Panc1 (cell line): ENCODE measurements around the genes ZNF396, FHOD3, CELF4 and PIK3C3.

- RRBS, 2 experiments, result no CpG with 5 or more reads among the region's 11 CpGs
Observed at GRCh38 chr18:35131629-35132453, 90.6 kb downstream of the MAPRE2 start.

DNA sequence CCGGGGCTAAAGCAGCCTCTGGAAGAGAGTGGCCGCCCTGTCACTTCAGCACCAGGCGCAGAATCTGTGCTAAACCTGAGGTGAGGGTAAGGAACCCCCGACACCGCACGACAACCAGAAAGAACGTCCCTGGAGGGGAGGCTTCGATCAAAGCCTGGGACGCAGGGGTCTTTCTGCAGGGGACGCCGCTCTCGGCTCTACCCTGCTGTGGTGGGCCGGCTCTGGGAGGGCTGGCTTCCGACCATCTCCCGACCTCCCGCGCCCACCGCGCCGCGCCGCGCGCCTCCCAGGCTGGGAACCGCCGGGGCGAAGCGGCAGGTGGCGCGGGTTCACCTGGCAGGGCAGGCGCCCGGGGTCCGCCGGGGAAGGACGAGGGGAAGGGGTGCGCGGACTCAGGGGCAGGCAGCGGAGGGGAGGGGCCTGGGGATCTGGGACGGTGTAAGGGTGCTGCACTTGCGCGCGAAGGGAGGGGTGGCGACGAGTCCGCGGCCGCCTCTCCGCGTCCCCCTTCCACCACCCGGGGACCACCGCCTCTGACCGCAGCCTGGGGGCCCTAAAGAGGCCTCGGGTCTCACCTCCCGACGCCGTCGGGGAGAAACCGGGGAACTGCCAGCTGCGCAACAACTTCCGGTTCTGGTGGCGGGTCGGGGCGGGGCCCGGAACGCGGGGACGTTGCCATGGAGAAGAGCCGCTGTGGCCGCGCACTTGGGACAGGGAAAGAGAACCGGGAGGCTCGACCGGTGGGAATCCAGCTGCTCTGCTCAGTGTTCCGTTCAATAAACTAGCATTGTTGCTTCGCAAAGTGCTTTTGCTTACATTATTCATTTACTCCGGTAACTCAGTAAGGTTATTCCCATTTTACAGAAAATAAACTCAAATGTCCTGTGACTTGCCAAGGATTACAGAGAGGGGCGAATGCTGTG is at the start of gene ZNF396:
ZNF396 (minus strand) TSS at position 635 of the 923 bp plus-strand sequence.
- RRBS, 2 experiments, result 1 to 6% methylated on average over 37 of the region's 77 CpGs

GRCh38 chr18:35458686-35459533 is 38.9 kb downstream of the INO80C start:
- RRBS, 2 experiments, result no CpG with 5 or more reads among the region's 5 CpGs

DNA sequence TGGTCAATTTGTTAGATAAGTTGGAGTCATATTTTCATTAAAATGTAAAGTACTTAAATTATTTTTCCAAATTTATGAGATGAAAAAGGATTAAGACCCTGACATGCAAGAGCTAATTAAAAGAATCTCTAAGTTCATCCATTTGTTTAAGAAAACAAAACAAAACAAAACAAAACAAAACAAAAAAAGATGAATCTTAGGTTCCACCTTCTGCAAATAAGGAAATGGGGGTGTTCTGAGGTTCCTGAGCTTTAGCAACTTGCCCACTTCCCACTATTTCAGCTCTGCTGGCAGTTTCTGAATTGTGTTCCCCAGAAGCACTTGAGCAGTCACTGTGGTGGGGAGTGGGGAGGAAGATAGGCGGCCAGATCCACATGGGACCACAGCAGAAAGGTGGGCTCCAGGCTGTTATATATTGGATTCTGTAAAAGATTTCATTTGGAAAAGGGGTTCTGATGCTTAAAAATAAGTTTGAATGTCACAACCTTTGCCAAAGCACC is 20.3 kb downstream of the INO80C start:
- RRBS, 2 experiments, result no CpG with 5 or more reads among the region's 1 CpG

- RRBS, 2 experiments, result no CpG with 5 or more reads among the region's 3 CpGs
Observed at GRCh38 chr18:35477922-35478980, 19.5 kb downstream of the INO80C start.

DNA sequence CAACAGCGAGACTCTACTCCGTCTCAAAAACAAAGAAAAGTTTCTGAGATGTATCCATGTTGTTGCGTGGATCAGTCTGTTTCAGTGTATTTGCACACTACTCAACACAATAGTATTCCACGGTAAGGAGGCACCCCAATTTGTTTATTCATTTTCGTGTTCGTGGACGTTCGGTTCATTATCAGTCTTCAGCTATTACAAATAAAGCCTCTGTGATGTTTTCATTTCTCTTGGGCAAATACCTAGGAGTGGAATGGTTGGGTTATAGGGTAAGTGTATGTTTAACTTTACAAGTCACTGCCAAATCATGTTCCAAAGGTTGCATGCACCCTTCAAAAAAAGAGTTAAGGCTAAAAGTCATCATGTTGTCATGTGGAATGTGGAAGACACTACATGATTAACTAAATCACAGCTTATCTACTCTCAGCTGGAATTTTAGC is 15.9 kb downstream of the INO80C start:
- RRBS, 2 experiments, result no CpG with 5 or more reads among the region's 8 CpGs

GRCh38 chr18:35488765-35489195 is 9.0 kb downstream of the INO80C start:
- RRBS, 2 experiments, result no CpG with 5 or more reads among the region's 3 CpGs

- RRBS, 2 experiments, result no CpG with 5 or more reads among the region's 6 CpGs
Observed at GRCh38 chr18:35593922-35594913, 12.7 kb downstream of the GALNT1 start.

DNA sequence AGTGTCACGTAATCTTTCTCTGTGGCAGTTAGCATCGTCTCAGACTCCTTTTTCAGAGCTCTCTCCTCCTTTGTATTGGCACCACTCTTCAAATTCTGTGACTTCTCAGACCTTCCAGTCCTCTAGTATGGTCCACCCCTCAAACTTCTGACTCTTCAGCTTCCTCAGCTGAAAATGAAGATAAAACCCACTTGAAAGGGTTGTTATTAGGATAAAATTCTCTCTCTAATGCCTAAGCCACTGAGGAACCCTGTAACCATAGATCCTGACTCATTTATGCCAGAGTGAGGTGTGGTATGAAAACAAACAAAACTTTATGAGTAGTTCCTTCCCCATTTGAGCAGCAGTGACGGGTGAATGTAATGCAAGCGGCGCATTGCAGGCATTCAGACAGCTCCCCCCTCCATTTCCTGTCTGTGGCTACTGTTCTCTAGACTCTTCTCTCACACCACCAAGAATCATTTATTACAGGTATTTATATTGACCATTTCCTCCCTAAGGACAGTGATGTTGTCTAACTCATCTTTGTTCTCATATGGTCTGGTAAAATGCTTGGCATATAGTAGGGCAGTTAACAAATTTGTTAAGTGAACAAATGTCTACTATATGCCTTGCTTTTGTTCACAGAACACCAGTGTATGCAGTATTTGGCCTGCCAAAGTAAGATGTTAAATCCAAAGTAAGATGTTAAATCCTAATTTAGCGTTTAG is 35.3 kb downstream of the GALNT1 start:
- RRBS, 2 experiments, result no CpG with 5 or more reads among the region's 6 CpGs

DNA sequence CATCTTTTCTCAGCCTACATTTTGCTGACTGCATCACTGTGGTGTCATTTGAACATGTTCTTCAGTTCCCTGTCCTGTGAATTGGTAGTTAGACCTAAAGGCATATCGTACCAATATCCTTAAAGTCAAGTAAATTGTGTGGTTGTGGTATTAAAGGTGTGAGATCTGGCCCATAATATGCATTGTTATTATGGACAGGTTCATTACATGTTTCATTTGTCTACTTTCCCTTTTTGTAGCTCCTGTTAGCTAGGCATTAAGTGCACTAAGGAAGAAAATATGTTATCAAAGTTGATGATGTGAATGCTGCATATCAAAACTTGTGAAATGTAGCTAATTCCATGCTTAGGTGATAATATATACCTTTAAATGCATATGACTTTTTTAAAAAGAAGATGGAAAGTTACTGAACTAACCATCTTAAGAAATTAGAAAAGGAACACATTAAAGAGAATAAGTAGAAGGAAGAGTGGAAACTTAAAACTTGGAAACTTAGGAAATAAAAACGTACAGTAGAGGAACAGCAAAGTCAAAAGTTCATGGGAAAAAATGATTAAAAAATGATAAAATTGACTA is 86.3 kb downstream of the GALNT1 start:
- RRBS, 2 experiments, result no CpG with 5 or more reads among the region's 2 CpGs

DNA sequence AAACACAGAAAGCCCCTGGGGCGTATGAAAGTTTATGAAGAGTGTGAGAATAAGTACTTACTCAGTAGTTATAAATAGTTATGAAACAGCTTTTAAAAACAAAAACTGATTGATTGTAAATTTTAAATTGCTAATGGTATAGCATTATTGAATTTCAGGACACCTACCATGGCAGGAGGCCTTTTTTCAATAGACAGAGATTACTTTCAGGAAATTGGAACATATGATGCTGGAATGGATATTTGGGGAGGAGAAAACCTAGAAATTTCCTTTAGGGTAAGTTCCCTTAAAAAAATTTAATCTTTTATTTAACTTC is 107.4 kb downstream of the GALNT1 start:
- RRBS, 2 experiments, result no CpG with 5 or more reads among the region's 1 CpG

GRCh38 chr18:35972783-35973252 is 339 bp downstream of the C18orf21 start:
- RRBS, 2 experiments, result 24% methylated on average over 1 of the region's 21 CpGs; no CpG with 5 or more reads in 1 of the 2 experiments

DNA sequence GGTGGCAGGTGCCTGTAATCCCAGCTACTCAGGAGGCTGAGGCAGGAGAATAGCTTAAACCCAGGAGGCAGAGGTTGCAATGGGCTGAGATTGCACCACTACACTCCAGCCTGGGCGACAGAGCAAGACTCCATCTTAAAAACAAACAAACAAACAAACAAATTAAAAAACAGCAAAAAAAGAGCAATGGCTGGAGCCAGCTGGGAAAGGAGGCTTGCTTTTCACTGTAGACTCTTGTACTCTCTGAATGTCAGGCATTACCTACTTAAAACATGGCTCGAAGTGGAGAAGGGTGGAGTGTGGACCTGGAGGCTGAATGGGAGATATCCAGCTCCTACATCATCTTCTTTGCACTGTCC is 32.2 kb downstream of the MOCOS start:
- RRBS, 2 experiments, result no CpG with 5 or more reads among the region's 2 CpGs

- RRBS, 2 experiments, result under 1 to 5% methylated on average over 56 of the region's 118 CpGs
Observed at GRCh38 chr18:36296960-36298116, at the start of gene FHOD3. Gene FHOD3, plus strand, starts transcription at chr18:36297713.

- RRBS, 2 experiments, result no CpG with 5 or more reads among the region's 5 CpGs
Observed at GRCh38 chr18:36628703-36629271, 200.0 kb downstream of the TPGS2 start.

- RRBS, 2 experiments, result no CpG with 5 or more reads among the region's 21 CpGs
Observed at GRCh38 chr18:36828204-36828714, 543 bp downstream of the TPGS2 start.

DNA sequence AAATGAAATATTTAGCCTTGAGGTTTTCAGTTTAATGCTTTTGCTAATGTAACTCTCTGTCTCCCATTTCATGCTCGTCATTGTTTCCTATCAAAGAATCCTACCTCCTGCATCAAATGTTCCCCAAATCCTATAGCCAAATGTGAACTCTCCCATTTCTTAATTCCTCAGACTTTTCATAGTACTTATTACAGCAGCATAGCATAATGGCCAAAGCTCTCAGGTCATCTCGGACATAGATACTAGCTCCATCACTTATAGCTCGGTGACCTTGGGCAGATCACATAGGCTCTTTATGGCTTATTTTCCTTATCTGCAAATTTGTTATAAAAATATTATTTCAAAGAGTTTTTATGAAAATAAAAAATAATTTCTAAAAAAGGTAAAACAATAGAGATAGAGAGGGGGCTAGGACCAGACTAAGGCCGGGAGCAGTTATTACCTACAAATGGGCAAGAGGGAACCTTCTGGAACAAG is 341.6 kb downstream of the KIAA1328 start:
- RRBS, 2 experiments, result no CpG with 5 or more reads among the region's 4 CpGs

GRCh38 chr18:37565380-37566343 is at the start of gene CELF4:
Gene CELF4, minus strand, starts transcription at chr18:37565798.
- RRBS, 2 experiments, result 2 to 6% methylated on average over 30 of the region's 84 CpGs

DNA sequence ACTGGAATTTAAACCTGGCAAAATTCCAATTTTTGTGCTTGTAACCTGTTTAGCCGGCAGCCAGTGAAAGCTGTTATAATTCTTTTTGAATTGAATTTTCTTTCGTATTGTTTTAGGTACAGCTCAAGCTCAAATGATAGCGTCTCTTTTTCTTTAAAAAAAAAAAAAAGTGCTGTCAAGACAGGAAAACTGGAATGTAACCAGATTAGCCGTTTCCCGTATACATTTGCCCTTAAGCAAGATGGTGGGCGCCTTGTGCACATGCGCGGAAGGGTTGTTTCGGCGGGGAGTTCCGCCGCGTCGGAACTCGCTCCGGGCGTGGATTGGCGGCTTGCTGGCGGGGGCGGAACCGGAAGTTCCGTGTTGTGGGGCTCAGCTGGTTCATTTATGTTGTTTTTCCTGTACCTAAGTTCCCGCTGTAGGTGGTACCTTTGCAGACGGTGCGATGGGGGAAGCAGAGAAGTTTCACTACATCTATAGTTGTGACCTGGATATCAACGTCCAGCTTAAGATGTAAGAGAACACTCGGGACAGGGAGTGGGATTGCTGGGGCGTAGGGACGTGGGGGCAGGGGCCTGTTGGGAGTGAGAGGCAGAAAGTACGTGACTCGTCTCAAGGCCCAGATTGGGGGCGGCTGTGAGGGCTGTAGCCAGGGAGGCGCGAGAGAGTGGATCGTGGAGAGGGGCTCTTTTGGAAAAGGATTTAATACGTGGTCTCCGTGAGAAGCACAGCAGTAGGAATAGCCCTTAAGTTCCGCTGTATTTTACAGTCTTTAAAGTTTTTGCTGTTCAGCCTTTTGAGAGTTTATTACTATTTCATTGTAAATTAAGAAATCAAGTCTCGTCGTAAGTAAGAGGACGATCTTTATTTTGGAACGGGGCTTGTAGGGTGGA is at the start of gene PIK3C3:
PIK3C3 (plus strand) TSS at position 388 of the 893 bp plus-strand sequence.
- RRBS, 2 experiments, result 3% methylated on average over 6 of the region's 42 CpGs